PC-3 (cell line): ENCODE measurements around a stretch of chr18.

DNA sequence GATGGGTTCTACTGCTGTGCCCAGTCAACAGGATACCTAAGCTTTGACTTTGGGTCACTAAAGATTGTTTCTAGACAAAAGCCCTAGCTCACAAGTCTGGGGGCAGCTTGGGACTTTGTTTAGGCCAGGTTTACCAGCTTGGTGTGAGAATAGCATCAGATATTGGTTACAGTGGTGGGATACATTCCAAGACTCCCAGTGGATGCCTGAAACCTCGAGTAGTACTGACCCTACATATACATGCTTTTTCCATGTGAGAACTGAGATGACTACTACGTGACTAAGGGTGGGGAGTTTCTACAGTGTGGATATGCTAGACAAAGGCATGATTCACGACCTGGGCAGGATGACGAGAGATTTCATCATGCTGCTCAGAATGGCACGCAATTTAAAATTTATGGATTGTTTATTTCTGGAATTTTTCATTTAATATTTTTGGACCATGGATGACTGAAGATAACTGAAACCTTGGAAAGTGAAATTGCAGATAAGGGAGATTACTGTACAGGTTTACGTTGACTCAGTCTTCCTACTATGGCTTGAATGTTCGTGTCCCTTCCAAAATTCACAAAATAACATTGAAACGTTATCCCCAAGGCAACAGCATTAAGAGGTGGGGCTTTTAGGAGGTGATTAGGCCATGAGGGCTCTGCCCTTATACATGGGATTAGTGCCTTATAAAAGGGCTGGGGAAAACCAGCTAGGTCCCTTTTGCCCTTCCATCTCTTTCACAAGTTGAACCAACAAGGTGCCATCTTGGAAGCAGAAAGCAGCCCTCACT, 50.2 kb upstream of the CTAGE1 start:
- RAMPAGE, long total RNA, result no peak

DNA sequence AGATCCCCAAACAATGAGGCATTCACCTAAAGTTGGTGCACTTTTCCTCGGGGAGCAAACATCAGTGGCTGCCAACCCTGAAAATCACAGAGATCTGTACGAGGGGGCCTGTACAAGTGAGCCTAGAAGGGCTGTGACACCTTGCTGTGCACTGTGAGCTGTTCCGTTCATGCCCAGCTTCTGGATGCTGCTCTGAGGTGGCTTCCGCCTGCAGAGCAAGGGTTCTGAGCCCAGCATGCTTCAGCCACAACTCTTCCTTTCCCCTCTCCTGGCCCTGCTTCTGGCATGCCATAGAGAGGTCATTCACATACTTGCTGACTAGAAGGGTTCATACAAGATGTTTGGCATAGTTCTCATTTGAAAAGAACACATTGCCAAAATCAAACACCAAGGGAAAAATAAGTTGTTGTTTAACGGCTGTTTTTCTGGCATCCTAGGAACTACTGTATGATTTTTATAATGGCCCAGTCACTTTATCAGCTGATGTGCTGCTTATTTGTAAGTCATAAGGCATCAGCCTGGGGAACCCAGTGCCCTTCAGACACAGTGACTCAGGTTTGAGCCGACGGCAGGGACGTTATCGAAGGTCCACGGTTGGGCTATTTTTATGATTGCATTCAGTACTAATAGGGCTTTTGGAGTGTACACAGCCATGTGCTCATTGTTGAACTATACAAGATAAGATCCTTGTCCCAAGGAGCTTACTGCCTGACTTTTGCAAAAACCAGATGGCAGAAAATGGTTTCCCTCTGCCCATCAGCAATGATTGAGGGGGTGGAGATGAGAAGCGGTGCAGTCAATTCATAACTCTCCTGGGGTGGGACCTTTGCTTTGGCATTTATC, 53.9 kb upstream of the CTAGE1 start:
- RAMPAGE, long total RNA, result no peak

DNA sequence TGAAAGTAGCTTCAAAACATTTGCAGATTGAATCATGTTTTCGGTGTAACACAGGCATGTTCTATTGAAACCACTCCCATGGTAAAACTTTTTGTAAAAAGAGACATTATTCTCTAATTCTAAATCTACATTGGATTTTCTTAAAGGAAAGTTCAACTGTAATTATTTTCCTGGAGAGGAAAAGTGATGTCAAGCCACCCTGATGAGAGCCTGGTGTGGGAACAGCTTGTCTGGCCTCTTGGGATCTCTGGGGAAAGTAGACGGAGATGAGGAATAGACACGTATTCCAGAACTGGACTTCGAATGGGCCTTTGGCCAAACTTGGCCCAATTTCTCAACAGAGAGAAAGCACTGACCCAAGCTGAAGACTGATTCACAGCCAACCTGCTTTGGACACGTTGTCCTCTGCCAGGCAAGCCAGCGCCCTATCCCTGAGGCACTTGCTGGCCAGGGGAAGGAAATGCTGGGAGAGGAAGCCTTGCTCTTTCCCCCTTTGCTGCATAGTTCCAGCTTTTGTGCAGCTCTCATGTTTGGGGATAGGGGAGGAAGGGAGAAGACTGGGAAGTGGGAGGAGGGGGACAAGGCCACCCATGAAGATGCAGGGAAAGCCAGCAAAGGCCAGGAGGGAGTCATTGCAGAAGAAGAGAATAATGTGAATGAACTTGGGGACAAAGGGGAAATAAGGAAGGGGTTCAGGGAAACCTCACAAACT, 70.9 kb upstream of the CTAGE1 start:
- RAMPAGE, long total RNA, result no peak

- RAMPAGE, long total RNA, result no peak
Observed at GRCh38 chr18:22490641-22490973, 72.9 kb upstream of the CTAGE1 start.

GRCh38 chr18:22682956-22683866, 249.9 kb upstream of the RBBP8 start:
- RAMPAGE, long total RNA, result no peak

DNA sequence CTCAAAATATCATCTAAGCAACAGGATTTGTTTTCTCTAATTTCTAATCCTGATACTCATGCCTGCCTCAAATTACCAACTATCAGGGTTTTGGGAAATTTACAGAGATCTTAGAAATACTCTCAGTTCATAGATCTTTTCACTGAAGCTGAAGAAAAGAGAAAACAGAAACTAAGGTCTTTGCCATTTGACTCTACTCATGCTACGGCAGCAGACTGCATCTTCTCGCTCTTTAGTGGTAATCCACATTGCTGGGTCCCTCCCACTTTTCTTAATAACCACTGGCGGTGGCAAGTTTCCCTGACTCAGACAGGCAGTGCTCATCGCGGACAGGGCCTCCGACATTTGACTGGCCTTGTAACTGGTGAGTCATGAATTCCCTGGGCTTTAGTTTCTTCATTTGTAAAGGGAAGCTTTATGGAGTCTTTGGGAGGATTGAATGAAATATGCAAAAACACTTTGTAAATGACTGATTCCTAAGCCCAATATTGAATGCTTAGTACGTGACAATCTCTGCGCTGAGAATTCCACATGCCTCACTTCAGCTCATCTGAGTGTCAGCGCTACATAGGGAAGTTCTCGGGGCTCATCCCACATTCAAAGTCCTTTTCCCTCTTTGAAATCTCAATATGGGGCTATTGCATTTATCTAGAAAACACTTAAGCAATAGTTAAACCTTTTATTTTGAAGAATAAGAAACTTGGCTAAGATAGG, 238.1 kb upstream of the RBBP8 start:
- RAMPAGE, long total RNA, result no peak

DNA sequence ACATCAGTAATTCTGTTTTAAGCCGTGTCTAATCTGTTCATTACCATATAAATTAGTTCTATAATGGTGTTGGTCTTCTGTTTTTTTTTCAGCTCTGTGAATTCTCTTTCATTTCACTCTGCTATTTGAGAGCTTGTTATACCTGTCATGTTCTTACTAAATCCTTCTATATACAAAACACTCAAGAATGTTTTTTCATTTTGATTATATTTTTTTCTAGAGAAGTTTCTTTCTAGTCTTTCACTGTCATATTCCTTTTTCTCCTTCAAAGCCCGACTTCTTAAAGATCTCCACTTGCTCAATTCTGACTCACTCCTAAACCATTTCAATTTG, 111.3 kb upstream of the RBBP8 start:
- RAMPAGE, long total RNA, result no peak

DNA sequence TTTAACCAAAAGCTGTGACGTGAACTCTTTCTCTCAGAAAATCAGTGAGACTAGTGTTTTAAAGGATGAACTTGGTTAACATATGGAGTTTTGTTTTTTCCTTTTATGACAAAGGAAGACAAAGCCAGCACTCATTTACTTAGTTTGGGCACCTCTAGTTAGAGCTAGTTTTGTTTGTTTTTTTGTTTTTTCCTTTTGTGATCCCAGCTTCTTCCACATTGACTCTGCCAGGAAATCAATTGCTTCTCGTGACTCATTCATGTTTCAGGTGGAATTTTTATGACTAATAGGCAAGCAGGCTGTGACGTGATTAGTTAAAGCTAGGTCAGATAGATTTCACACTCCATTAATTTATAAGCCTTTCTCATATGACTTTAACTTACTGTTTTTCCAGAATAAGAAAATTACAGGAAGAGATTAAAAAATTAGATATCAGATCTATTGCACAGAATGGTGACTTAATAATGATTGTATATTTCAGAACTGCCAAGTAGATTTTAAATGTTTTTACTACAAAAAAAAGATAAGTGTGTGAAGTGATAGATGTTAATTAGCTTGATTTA, 45.3 kb downstream of the RBBP8 start:
- RAMPAGE, long total RNA, result no peak

- RAMPAGE, long total RNA, result no peak
Observed at GRCh38 chr18:23136457-23136794, 1.1 kb downstream of the CABLES1 start.

DNA sequence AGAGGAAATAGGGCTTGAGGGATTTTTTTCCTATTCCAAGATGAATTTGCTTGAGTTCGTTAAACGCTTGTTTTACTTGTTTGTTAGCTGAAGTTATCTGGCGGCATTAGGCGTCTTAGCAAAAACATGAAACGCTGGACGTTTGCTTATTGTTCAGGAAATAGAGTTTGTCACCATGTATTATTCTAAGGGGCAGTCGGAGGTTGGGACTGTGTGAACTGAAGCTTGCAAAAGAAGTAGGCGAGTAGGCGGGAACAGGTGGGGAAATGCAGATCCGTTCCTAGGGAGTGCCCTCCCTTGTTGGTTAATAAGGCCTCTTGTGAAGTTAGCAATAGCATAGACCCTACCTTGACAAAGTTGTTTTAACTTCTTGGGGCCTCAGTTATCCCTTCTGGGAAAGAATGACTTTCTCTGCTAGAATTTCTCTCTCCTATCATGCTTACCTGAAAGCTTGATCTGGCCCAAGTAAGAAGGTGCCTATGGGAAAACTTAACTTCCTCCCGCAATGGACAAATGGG, 2.0 kb downstream of the CABLES1 start:
- RAMPAGE, long total RNA, result no peak

DNA sequence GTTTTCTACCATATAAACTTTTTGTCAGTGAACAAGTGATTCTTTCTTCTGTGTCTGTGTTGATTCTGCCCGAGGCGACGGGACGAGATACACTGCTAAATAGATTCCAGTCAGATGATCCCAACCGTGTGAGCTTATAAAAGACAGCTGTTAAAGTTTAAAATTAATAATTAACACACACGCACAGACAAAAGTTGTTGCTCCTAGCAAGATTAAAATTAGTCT, 24.2 kb downstream of the CABLES1 start:
- RAMPAGE, long total RNA, result no peak

DNA sequence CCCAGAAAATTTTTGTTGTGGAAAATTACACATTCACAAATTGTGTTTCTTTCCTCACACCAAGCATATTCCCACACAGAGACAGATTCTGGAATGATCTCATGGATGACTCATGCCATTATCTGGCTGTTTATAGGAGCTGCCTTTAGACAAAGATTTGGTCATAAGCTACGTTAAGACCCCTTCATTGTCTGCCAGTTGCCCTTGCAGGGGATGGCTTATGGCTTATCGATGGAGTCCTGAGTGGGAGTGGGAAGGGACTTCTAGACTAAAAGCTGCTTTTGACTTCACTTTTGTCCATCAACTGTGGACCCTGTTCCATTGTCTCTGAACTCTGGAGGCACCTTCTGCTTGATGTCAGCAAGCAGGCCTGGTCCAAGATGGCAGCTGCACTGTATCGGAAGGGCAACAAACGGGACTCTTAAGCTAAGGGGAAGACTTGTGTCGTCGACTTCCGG, 92.0 kb downstream of the CABLES1 start:
- RAMPAGE, long total RNA, result no peak

DNA sequence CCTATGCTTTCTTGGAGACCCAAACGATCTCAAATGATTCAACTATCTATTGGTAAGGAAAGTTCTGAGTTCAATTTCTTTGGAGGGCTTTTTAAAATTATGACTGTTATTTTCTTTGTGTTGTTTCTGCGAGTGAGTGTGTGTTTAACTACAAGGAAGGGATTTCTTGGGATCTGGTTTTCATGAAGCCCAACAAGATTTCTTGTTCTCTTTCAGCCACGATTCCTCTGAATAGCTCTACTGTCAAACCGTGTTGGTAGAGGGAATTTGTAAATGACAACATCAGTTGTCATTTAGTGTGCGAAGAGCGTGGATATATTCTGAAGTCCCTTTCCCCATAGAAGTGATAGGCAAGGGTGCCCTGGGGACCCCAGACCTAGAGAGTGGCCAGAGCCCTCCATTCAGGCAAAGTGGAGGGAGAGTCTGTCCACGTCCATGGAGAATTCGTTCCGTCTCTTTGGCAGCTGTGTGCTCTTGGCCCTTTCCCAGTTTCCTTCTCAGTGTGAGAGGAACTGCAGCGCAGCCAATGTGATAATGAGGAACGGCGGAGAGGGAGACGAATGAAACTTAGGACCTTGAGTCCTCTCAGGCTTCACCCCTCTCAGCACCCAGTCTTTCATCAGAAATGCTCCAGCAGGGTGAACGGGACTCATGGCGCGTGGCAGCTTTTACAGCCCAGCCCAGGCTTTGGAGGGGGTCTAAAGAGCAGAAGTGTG, 79.9 kb downstream of the TMEM241 start:
- RAMPAGE, long total RNA, result no peak

GRCh38 chr18:23475164-23475454, 22.0 kb downstream of the RIOK3 start:
- RAMPAGE, long total RNA, result no peak

- RAMPAGE, long total RNA, result no peak
Observed at GRCh38 chr18:23526402-23527092, 23.2 kb downstream of the RMC1 start.

GRCh38 chr18:23894589-23895205, 119.9 kb upstream of the TTC39C start:
- RAMPAGE, long total RNA, result no peak

DNA sequence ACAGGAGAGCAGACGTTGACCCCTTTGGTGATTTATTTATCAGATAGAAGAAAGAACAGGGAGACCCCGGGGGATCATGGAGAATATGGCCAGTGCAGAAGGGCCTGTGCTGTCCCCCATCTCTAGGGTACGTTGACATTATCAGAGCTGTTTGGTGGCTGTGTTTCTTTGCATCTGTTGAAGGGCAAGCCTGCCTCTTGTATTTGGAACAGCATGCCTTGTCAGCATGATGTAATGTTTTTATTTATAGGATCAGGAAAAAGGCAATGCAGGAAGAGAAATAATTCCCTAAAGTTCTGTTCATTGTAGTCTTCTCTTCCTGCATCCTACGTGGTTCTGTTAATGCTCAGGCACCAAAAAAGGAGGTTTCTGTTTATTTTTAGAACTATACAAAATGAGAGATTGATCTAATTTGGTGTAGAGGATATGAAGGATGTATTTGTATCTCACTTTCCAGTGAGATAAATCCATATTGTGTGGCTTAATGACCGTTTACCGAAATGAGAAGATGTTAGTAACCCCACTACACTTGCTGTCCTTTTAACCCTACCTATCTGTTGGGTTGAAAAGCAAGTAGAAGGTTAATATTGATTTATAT, 49.7 kb upstream of the CABYR start:
- RAMPAGE, long total RNA, result no peak

- RAMPAGE, long total RNA, result no peak
Observed at GRCh38 chr18:24112564-24113541, 26.0 kb upstream of the CABYR start.

DNA sequence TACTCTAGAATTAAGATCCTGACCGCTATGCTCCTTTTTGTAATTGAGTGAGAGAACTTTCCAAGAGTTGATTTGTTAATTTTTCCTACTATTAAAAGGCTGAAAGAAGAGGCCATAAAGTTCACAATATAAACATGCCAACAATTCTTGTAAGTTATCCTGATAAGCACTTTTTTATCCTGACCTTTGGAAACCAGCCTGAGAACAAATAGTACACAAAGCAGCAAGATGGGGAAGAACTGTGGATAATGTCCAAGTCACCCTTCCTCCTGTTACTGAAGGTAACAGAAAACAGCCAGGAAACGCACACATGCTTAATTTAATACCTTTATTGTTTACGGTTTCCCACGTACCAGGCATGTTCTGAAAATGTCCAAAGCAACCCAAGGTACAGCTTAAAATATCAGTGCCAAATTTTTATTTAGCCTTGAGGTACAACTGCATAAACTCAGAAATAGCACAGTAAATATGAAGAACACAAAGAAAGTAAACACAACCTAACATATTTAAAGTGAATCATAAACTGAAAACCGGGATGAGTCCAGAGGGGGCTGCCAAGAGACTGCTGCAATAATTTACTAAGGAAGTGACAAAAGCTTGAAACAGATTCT, 93.0 kb downstream of the CABYR start:
- RAMPAGE, long total RNA, result no peak

GRCh38 chr18:24270733-24271107, 126.9 kb downstream of the OSBPL1A start:
- RAMPAGE, long total RNA, result no peak